Pulmonary lymph node (tissue), 1 donor: ENCODE results near the gene ANGPTL4.

GRCh38 chr19:7668522-7668979 is 298 bp upstream of the RETN start:
- PRO-cap, result no peak

DNA sequence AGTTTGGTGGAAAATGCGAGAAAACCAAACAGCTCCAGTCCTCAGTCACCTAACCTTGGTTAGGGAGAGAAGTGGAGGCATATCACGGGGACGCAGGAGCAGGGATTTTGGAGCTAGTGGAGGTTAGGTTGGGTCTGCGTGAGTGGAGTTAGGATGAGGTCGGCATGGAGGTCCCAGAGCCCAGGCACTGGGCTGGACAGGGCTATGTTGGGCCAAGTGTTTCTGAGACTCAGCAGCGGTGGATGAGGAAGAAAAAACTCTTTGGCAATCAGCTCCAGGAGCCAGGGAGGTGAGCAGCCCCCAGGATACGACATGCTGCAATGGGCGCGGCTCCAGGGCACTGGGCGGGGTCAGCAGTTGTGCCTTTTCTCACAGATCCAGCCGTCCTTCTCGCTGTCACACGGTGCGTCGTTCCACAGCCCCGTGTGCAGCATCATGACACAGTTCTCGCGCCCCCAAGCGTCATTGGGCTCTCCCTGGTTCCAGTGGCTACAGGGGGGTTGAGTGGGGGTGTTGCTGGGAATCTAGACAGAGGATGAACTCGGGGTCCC is 2.8 kb downstream of the CLEC4G start:
- PRO-cap, result no peak

DNA sequence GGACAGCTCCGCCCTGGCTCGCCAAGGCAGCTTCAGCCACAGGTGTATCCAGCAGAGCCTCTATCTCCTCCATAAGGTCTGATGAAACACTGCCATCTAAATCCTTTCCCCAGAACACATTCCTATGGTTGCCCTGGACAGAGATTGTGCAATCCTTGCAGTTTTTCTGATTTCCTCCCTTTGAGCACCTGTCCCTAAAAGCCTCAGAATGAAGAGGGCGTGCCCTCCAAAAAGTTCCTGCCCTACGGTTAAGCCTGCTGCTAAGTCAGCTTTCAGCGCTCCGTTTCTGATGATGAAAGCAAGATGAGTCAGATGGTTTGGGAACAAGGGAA is 21.0 kb downstream of the CLEC4M start:
- PRO-cap, result no peak

- PRO-cap, result no peak
Measured at GRCh38 chr19:7787060-7787715, 24.1 kb downstream of the CLEC4M start.

DNA sequence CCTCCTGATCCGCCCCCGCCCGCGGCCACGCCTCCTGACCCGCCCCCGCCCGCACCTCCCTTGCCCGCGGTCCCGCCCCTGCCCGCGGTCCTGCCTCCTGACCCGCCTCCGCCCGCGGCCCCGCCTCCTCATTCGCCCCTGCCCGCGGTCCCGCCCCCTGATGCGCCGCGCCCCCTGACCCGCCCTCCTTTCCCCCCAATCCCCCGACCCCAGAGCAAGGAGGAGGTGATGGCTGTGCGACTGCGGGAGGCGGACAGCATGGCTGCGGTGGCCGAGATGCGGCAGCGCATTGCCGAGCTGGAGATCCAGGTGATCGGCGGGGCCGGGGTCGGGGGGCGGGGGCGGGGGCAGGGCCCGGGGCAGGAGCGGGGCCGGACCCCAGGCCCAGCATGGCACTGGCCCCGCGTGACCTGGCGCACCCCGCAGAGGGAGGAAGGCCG is 11.4 kb downstream of the PRR36 start:
- PRO-cap, result no peak

GRCh38 chr19:7870760-7871259 is 3.4 kb downstream of the PRR36 start:
- PRO-cap, result no peak

GRCh38 chr19:7916054-7917167 is 1.8 kb downstream of the TGFBR3L start:
- PRO-cap, result no peak

DNA sequence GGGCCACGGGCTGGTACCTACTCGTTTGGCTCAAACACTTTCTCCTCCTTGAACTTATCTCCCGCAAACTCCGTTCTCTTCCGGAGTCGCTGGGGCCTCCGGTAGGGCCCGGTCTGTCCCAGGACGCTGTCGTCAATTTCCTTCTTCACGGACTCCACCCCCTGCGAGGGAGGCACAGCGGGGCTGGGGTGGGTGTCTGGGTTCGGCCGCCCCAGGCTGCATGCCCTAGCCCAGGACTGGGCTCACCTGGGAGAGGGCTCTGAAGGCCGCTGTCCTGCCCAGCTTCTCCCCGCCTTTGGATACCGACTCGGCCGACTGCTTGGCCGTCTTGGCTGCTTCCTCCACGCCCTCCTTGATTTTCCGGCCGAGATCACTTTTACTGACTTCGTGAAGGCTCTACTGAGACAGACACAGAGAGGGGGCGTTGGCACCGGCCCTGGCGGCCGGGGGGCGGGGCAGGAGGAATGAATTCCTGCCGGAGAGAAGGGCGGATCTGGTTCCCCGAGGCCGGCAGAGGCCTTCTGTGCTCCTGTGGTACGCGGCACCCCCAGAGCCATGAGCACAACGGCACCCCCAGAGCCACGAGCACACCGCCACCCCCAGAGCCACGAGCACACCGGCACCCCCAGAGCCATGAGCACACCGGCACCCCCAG is 8.0 kb upstream of the CTXN1 start:
- PRO-cap, result no peak

GRCh38 chr19:8203621-8204125 is 5.5 kb upstream of the CERS4 start:
- PRO-cap, result no peak

DNA sequence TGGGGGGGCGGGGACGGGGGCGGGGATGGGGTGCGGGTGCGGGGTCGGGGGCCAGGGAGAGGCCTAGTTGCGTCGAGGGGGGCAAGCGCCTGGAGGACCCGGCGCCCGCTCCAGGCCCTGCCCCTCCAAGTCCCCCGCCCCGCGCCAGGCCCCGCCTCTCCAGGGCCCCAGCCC is 204 bp upstream of the CERS4 start:
- PRO-cap, result bidirectional peak, plus-strand start at position 66 of the sequence, minus-strand start outside the sequence; bidirectional peak, plus-strand start outside the sequence, minus-strand start at position 132 of the sequence

- PRO-cap, result no peak
Measured at GRCh38 chr19:8248065-8248624, 39.0 kb downstream of the CERS4 start.

GRCh38 chr19:8340455-8341235 is 2.4 kb downstream of the KANK3 start:
- PRO-cap, result no peak

GRCh38 chr19:8364067-8364874 is at the start of gene ANGPTL4:
TSS of gene ANGPTL4 (plus strand) at chr19:8364155.
- PRO-cap, result bidirectional peak, plus-strand start at chr19:8364156, minus-strand start at chr19:8364021

GRCh38 chr19:8391622-8392723 is 1.8 kb downstream of the RAB11B start:
- PRO-cap, result unidirectional peak, minus-strand start at chr19:8392390

DNA sequence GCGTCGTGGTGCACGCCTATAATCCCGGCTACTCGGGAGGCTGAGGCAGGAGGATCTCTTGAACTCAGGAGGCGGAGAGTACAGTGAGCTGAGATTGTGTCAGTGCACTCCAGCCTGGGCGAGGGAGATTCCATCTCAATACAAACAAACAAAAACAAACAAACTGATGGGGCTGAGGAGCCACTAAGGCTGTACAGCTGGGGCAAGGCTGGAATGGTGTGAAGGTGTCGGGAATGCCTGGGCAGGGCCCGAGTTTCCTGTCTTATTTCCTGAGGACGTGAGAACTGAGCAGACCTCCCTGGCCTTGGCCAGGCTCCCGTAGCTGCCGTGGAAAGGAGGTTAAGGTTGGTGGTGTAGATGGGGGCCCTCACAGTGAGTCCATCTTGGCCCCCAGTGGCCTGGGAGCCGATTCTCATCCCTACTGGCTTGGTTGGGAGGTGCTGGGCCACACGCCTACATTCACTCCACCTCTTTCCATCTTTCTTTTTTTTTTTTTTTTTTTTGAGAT is 4.7 kb downstream of the RAB11B start:
- PRO-cap, result no peak

- PRO-cap, result no peak
Measured at GRCh38 chr19:8464157-8464901, 19.6 kb downstream of the HNRNPM start.

DNA sequence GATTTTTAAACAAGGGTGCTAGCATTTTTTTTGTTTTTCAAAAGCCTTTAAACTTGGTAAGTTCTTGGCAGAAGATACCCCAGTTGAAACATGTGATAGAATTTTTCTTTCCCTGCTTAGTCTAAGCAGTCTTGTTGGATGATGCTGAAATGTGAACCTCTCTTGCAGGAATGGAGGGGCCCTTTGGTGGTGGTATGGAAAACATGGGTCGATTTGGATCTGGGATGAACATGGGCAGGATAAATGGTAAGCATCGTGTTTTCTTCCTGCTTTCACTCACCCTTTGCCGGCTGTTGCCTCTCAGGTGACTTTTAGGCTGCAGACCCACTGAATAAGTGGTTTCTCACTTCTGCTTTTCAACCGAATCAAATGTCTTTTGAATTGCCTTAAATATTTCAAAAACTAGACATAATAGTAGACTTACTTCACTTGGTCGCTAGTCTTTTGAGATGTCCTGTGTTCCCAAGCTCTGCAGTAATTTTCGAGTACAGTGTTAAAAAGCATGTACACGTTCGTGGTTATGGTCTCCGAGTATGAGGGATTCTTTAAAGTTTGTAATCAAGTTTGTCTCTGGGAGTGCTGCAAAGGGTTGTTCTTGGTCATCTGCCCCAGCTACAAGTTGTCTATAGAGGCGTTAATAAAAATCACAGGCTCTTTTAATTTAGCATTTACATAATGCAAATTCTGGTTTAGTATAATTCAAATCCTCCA is 28.3 kb downstream of the PRAM1 start:
- PRO-cap, result unidirectional peak, minus-strand start at position 285 of the sequence

- PRO-cap, result no peak
Measured at GRCh38 chr19:8494044-8494536, 8.3 kb downstream of the PRAM1 start.

DNA sequence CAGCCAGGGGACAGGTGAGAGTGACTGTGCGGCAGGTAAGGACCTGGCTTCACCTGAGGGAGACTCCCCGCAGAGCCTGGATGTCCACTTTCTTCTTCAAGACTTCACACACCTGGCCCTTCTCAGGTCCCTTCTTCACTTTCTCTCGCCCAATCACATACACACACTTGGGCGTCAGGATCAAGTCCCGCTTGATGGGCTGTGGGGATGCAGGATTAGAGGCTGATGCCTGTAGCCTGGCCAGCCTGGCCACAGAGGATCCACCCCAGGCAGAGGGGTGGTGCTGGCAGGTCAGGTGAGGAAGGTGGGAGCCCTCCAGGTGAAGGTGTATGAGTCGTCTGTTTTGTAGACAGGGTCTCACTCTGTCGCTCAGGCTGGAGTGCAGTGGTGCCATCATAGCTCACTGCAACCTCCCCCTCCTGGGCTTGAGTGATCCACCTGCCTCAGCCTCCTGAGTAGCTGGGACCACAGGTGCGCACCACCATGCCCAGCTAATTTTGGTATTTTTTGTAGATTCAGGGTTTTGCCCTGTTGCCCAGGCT is 13.4 kb upstream of the ZNF414 start:
- PRO-cap, result no peak

- PRO-cap, result no peak
Measured at GRCh38 chr19:8821928-8822140, 10.3 kb downstream of the ZNF558 start.